ENCODE measurements around a stretch of chr7.

GRCh38 chr7:47560401-47561109, 21.4 kb downstream of the TNS3 start:
- PRO-cap, result no peak
- RAMPAGE, long total RNA, 4 experiments, result start-site peak on the minus strand in 1 of 4 experiments, at chr7:47560657-47560873 at its widest, 6 to 8 reads per replicate

DNA sequence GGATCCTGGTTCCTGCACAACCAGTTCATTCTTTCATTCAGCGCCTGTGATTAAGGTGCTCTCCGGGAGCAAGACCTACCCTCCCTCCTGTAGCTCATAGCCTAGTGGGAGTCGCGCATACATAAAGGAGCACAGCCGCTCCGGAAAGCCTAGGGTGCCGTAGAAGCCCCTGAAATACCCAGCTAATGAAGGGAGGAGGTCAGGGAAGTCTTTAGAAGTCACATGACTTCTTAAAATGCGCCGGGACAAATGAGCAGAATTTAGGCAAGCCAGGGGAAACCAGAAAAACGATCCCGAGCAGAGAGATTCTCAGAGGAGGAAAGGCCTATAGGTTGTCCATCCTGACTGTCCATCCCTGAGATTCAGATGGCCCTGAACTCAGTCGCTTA, 526 bp upstream of the TNS3 start:
- PRO-cap, result no peak
- RAMPAGE, long total RNA, 4 experiments, result no peak in any of the 4 experiments

DNA sequence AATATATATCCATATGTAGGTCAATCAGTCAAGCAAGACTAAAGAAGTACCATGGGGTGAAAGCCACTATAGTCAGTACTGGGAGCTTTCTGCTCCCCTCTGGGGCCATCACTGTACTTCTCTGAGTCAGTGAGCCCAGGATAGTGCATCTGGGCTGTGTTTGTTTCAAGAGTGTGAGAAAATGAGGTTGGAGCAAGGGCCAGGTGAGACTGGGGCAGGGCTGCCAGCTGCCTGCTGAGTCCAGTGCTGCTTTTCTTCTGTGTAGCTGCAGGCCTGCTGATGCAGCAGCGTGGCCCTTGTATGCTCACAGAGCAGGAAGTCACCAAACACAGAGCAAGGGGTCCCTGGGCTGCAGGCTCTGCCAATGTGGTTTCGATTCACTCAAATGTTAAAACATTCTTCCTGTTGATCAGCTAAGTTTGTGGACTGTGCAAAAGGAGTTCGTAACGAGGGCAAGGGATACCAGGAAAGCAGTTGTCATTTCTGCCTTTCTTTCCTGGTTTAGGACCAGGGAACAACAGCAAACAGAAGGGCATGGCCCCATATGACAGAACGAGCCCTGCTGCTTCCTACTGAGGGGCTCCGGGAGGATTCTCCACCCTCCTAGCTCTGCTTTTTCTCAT, 65.4 kb upstream of the TNS3 start:
- PRO-cap, result no peak
- RAMPAGE, long total RNA, 4 experiments, result no peak in any of the 4 experiments

DNA sequence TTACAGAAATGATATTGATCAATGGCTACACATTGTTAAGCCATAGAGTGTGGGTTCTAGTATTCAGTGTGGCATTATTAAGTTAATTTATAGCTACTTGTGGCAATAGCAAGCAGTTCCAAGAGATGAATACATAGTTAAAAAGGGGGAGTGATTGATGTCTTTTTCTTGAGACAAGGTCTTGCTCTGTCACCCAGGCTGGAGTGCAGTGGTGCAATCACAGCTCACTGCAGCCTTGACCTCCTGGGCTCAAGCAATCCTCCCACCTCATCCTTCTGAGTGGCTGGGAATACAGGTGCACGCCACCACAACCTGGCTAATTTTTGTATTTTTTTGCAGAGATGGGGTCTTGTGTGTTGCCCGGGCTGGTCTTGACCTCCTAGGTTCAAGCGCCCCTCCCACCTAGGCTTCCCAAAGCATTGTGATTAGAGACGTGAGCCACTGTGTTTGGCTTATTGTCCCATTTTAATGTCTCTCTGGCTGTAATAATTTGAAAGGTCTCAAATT, 21.7 kb downstream of the UPP1 start:
- PRO-cap, result no peak
- RAMPAGE, long total RNA, 4 experiments, result no peak in any of the 4 experiments

GRCh38 chr7:49772455-49773220, 800 bp upstream of the VWC2 start:
- PRO-cap, result no peak
- RAMPAGE, long total RNA, 4 experiments, result no peak in any of the 4 experiments

DNA sequence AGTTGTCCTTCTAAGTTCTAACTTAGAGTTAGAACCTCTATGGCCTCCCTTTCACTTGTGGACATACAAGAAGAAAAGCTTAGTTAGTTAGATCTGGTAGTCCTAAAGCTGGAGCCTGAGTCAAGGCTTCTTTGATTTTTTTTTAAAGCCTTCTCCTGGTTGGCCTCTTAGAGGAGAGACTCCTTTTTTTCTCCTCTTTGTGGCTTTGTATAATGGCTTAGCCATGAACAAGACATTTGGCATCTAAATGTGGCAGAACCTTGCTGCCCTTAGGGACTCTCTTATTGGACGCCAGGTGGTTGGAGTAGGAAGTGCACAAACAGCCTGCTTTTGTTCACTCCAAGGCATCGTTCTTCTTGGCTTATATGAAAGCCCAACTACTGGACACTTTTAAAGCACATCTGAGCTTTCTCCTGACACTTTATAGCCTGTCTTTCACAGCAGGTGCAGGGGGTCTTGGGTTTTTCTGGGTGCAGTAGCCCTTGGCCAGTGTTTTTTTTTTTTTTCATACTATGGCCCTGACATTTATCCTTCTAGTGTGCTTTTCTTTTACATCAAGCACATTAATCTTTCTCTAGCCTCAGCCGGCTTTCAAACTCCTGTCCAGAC, 25.0 kb downstream of the ZPBP start:
- PRO-cap, result no peak
- RAMPAGE, long total RNA, 4 experiments, result no peak in any of the 4 experiments

DNA sequence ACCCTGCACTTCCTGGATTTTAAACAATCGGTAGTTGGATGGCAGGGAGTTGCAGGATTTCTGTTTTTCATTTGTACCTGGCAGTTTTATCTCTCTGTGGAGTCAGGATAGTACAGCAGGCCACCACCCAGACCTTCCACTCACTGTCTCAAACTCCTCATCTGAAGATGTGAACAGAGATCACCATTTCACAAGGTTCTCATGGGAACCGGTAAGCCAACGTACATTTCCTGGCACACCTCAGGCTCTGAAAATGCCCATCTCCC, 42.2 kb upstream of the IKZF1 start:
- PRO-cap, result no peak
- RAMPAGE, long total RNA, 4 experiments, result no peak in any of the 4 experiments

DNA sequence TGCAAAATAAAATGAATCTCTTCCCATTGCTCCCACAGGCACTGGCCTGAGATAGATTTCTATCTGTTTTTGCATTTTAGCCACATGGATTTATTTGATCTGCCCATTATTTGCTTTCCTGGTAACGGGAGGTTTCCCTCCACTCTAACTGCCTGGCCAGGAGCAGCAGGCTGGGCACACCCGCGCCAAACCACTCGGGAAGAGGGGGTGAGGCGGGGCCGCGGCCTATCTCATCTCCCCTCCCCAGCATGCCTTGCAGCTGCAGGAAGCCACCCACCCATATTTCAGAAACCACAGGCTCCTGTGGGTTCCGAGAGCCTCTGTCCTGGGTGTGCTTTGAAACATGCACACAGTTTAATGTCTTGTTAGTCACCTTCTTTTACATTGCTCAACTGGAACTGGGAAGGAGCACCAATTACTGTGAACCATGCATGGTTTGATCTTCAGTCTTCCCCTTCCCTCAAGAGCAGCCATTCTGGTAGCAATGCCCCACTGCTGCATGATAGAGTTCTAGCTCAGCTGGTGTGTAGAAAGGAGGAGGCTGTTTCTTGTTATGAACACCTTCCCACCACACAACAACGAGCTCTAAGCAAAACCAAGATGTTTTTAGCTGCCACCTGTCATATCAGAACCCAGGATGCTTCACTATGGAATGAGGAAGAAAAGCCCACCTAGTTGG, 37.6 kb upstream of the IKZF1 start:
- PRO-cap, result bidirectional peak, plus-strand start at position 315 of the sequence, minus-strand start at position 202 of the sequence
- RAMPAGE, long total RNA, 4 experiments, result start-site peak on the minus strand in 1 of 4 experiments, centred at position 175 of the sequence, 5 reads per replicate

DNA sequence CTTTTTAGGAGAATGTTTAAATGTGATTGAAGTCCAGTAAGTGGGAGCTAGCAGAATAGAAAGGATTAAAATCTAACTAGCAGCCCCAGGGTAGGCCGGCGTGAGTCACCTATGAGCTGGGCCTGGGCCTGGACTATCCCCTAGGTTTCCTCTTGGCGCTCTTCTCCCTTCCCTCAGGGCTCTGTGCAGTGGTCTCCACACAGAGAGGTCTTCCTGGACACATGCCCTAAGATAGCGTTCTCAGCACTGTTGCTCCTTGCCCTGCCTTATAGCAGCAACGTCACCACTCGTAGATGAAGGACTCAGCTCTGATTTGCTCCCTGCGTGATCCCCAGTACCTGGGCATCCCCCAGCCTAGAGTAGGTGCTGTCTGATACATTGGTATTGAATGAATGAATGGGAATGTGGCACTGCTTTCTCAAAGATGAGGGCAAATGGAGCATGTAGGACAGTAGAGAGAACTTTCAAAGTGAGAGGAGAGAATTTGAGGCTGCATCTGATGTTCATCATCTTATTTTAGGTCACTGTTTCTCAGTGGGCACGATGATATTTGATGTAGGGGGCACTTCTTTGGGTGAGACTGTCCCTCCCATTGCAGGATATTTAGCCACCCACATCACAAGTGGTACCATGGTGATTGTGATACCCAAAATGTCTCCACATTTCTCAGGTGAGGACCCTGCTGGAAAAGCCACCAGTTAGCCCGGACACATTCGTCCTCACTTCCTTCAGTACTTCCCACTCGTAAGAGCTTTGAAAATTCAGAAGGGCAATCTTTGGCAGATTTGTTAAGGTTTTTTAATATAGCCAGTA, 32.9 kb downstream of the IKZF1 start:
- PRO-cap, result no peak
- RAMPAGE, long total RNA, 4 experiments, result no peak in any of the 4 experiments

- PRO-cap, result bidirectional peak, plus-strand start at chr7:50352651, minus-strand start at chr7:50352438
- RAMPAGE, long total RNA, 4 experiments, result no peak in any of the 4 experiments
Observed at GRCh38 chr7:50352261-50352800, 47.8 kb downstream of the IKZF1 start.

DNA sequence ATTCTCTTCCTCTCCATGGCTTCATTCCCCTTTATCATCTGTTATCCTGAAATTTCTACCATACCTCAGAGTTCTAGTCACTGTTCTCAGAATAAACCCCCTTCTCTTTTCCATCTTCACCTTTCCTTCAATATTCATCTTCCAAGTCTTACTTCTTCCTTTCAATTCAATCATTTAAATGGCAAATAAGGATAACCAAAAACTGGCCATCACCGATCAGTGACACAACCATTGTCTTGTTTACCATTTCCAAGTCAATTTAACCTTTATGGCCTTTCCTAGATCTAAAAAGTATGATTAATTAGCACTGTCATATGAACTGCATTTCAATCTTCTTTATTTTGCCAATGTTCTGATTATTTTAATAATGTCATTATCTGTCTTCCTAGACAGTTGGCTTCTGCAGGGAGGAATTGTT, 1.1 kb downstream of the FIGNL1 start:
- PRO-cap, result no peak
- RAMPAGE, long total RNA, 4 experiments, result start-site peak on the minus strand in 1 of 4 experiments, centred at position 212 of the sequence, 7 reads per replicate

DNA sequence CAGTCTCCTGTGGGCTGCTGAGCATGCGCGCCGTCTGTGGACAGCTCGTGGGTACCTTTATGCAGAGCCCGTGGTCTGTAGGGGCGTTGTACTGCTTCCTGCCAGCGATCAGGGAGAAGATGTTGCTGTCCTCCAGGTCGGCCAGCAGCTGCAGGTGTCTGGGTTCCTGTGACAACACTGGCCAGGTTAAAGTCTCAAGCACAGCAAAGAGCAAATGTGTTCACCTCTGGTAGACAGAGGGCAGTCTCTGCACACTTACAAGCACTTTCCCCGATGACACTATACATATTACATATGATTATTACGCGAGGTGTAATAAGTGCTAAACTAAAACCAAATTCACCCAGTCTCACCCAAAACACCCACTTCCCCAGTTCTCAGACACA, 49.5 kb upstream of the DDC start:
- PRO-cap, result unidirectional peak, minus-strand start at position 160 of the sequence
- RAMPAGE, long total RNA, 4 experiments, result start-site peak on the minus strand in 1 of 4 experiments, centred at position 181 of the sequence, 10 reads per replicate

- PRO-cap, result no peak
- RAMPAGE, long total RNA, 4 experiments, result no peak in any of the 4 experiments
Observed at GRCh38 chr7:50621831-50622722, 56.9 kb upstream of the DDC start.

GRCh38 chr7:50659910-50660616, 94.9 kb upstream of the DDC start:
- PRO-cap, result no peak
- RAMPAGE, long total RNA, 4 experiments, result no peak in any of the 4 experiments

GRCh38 chr7:50661587-50662116, 96.4 kb upstream of the DDC start:
- PRO-cap, result no peak
- RAMPAGE, long total RNA, 4 experiments, result no peak in any of the 4 experiments

- PRO-cap, result no peak
- RAMPAGE, long total RNA, 4 experiments, result no peak in any of the 4 experiments
Observed at GRCh38 chr7:50683951-50684410, 98.7 kb downstream of the GRB10 start.

DNA sequence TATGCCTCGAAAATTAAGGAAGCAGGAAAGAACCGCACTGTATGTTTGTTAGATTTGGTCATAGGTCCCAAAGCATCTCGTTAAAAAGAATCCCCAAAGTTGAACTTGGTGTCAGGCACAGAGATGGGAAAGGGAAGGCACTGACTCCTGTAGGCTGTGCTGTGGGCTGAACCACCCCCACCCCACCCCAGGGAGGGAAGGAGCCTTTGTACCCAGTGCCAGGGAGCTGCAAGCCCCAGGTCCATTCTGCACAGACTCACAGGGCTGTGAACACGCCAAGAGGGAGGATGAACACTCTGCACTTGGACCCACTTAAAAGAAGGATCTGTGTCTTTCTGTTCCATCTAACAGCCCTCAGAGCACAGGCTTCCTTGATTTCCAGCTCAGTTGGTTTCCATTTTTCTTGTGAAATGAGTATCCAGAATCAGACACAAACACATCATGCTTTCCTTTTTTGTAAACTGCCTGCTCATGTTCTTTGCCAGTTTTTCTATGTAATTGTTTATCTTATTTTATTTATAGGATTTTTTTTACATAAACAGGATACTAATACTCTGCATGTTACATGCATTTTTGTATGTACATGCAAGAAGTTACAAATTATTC, 84.9 kb downstream of the GRB10 start:
- PRO-cap, result no peak
- RAMPAGE, long total RNA, 4 experiments, result no peak in any of the 4 experiments

DNA sequence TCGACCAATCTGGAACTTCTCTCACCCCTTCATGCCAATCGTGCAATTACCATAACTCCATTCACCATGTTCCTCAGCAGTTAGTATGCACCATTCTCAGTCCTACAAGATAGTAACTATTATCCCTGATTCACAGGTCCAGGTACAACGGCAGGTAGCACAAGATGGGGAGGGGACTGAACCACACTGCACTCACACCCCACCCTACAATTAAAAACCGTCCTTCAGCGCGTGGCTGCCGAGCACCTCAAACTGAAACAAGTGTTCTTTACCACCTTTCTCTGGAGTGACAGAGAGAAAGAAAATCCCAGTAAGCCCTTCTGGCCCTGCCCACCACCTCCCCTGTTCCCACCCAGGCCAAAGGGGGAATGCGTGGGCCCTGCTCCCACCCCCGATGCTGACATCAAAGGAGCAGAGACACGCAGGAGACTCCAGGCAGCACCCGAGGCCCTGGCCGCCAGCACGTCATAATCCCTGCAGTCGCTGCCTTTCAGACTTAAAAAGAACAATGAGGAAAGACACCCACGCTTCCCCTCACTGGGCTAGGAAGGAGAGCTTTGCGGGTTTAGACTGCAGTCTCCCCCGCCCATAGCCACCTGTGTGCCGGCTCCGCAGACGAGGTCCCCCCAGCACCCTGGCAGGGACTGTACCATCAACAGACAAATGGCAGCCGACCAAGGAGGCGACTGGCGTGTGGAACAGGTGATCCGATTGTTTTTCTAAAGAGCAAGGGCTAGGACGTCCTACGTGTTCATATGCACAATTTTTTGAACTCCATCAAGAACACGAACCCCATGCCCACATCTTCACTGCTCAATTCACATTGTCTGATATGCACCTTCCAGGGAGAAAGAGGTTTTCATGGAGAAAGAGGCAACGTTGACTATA, 1.4 kb downstream of the GRB10 start:
- PRO-cap, result no peak
- RAMPAGE, long total RNA, 4 experiments, result no peak in any of the 4 experiments

DNA sequence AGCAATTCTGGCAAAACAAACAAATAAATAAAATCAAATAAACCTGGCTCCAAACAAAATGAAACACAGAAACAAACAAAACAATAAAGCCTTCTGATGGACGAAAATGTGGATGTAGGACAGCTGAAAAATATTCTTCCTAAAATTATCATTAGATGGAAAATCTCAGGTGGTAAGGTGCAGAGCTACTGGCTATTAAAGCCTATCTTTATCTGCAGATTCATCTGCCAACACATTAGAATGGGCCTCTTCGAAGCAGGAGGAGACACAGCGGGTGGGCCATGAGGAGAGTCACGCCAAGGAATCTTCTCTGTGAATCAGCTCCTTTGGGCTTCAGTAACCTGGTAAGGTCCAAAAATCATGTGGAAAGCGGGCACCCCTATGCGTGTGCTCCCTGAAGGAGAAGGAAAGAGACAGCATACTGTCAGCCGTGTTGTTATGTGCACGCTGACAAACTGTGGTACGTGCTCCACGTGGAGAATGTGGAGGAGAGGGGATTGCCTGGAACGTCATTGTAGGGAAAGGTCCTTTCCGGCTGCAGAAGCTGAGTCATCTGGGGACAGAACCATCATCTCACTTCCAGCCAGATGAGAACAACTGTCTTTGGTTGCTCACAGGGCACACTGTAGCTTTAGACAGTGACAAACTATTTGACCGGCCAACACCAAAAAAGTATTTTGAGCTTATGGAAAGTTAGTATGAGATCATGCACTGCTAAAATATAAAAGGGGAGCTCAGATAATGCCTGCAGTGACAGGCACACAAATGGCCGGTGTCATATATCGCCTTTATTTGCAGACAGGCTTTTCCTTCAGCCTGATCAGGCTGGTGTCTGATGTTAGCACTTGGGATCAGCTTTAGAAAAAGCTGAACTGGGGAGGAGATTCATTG, 38.7 kb upstream of the GRB10 start:
- PRO-cap, result no peak
- RAMPAGE, long total RNA, 4 experiments, result no peak in any of the 4 experiments

- PRO-cap, result no peak
- RAMPAGE, long total RNA, 4 experiments, result no peak in any of the 4 experiments
Observed at GRCh38 chr7:50839010-50839616, 56.4 kb upstream of the GRB10 start.